Left common carotid artery plus branches (tissue), 1 donor: ENCODE results near the gene TOM1L1.

- PRO-cap, result no peak
These were observed 981 bp upstream of the TOM1L1 start for GRCh38 chr17:54899501-54900240.

DNA sequence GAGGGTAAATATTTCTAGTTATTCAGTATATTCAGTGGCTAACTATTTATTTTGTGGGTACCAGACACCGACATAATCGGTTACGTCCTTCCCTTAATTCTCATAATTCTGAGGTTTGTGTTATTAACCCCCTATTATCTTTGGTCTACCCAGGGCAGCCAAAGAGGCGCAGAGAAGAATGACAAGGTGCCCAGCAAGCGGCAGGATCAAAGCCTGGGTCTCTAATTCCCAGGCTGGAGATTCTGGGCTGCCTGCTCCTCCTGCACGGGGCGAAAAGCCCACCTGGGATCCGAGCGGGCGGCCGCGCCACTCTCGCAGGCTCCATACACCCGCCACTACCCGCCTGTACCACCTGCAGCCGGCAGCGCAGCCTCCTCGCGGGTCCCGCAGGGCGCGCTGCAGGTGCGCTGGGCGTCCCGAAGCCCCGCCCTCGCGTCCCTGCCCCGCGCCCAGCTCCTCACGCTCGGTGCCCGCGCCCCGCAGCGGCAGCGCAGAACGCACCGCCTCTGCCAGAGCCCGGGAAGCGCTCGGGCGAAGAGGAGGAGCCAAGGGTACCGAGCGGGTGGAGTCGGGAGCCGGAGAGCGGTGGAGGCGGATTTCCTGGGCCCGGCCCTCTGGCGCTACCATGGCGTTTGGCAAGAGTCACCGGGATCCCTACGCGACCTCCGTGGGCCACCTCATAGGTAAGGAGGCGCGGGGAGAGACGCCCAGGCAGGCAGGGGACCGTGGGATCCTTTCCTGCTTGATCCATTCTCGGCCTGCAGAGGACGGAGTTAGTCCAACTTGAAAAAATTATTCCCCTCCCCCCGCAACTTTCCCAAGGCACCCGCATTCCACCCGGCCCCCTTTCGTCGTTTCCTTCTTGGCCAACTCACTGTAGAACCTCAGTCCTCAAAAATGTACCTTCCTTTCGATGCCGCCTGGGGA, at the start of gene TOM1L1:
TSS of gene TOM1L1 (plus strand) at position 612 of the 927 bp plus-strand sequence.
- PRO-cap, result unidirectional peak, plus-strand start at position 512 of the sequence; unidirectional peak, plus-strand start at position 592 of the sequence; unidirectional peak, plus-strand start at position 686 of the sequence

- PRO-cap, result no peak
These were observed 2.0 kb downstream of the HLF start for GRCh38 chr17:55266648-55267337.

GRCh38 chr17:55283171-55284038, 18.6 kb downstream of the HLF start:
- PRO-cap, result no peak

DNA sequence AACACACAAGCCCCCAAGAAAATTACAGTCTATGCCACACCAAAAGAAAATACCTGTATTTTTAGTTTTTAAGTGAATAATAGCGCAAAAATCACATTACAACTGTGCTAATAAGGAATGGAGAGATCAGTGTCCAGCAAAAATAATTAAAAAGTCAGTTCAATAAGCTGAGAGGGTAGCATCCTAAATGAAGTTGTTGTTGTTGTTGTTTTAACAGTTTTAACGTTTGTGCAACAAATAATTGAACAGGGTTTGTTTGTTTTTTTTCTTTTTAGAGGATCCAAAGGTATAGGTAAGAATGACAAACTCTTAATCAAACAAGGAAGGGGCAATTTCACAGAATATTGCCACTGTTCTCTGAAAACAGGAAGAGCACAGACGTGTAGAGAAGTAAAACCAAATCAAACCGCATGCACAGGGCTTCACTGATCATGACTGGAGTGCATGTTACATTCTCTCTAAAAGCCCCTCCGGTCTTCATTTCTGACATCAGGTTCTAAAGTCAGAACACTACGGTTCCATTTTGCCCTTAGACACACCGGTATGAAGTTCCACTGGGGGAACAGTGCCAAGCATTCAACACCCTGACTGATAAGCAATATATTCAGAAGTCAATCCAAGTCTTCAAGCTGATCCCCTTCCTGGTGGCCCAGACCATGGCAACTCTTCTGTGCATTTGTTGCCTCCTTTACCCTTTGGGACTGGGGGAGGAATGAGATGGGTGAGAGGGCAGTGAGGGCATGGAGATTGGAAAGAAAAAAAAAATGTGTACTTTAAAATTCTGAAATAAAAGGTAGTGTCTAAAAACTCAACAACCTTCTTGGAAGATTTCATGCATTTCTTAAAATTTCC, 1.6 kb downstream of the MMD start:
- PRO-cap, result no peak

DNA sequence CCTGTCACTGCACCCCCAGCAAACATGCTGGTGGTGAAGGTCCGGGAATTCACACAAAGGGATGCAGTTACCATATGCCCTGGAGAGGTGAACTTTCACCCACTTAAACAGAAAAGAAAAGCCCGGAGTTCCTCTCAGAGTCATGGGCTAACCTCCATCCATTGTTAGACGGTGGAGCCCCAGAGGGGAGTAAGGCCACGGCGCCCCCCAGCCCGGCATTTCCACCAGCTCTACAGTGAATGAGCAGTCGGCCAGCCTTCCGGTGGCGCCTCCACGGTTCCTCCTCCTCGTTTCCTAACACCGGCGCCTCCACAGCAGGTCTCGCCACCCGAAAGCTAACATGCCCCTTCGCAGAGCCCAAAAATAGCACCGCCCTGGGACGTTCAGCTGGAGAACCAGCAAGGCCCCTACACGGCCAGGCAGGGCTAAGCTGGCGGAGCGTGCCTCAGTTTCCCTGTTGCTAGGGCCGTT, 915 bp downstream of the MMD start:
- PRO-cap, result no peak

GRCh38 chr17:55422856-55423659, 1.4 kb upstream of the MMD start:
- PRO-cap, result no peak

DNA sequence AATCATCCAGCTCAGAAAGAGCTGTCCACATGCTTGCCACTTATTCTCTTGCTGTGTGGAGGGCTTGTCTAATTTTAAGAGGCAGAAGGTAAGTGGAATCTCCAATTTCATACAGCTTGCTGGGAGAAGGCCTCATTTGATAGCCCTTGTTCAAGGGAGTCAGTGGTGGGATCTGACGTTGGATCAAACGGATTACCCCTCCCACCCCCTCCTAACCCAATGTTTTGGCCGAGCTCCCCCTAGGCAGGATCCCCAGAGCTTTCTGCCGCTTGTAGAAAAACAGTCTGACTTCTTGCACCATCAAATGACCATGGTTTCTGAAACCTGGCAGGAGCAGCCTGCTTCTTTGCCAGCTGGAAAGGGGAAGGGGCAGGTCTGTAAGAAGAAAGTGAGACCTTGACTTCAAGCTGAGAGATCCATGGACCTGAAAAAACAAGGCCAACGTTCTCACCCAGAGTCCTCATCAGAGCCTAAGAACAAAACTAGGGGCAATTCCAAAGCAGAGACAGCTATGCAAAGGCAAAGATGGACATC, 146.2 kb upstream of the MMD start:
- PRO-cap, result no peak

- PRO-cap, result no peak
These were observed 82.7 kb downstream of the PCTP start for GRCh38 chr17:55833526-55833883.

GRCh38 chr17:56699229-56699809, 105.8 kb downstream of the NOG start:
- PRO-cap, result no peak

- PRO-cap, result no peak
These were observed 651 bp downstream of the DGKE start for GRCh38 chr17:56834308-56835296.

DNA sequence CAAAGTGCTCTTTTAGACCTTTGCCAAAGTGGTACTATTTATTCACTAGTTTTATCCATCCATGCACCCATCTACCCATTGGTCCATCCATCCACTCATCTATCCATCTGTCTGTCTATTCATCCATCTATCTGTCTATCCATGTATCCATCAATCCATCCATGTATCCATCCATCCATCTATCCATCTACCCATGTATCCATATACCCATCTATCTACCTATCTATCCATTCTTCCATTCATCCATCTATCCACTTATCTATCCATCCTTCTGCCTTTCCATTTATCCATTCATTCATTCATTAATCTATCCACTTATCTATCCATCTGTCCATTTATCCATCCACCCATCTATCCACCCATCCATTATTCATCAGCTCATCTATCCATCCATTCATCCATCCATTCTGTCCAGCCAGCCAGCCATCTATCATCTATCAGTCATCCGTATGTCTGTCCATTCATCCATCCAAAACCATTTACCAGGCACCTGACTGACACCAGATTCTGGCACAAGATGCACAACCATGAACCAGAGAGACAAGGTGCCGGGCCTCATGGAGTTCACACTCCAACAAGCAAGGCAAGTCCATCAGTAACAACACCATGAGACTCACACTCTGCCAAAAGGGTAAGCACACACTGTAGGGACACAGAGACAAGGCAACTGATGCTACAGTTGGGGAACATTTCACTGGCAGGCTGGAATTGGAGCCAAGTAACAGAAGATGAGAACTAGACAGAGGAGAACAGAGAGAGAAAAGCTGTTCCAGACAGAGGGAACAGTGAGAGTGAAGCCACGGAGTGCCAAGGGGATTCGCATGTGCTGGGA, 21.4 kb downstream of the TRIM25 start:
- PRO-cap, result no peak

- PRO-cap, result no peak
These were observed 27.1 kb downstream of the SCPEP1 start for GRCh38 chr17:57004842-57005611.

DNA sequence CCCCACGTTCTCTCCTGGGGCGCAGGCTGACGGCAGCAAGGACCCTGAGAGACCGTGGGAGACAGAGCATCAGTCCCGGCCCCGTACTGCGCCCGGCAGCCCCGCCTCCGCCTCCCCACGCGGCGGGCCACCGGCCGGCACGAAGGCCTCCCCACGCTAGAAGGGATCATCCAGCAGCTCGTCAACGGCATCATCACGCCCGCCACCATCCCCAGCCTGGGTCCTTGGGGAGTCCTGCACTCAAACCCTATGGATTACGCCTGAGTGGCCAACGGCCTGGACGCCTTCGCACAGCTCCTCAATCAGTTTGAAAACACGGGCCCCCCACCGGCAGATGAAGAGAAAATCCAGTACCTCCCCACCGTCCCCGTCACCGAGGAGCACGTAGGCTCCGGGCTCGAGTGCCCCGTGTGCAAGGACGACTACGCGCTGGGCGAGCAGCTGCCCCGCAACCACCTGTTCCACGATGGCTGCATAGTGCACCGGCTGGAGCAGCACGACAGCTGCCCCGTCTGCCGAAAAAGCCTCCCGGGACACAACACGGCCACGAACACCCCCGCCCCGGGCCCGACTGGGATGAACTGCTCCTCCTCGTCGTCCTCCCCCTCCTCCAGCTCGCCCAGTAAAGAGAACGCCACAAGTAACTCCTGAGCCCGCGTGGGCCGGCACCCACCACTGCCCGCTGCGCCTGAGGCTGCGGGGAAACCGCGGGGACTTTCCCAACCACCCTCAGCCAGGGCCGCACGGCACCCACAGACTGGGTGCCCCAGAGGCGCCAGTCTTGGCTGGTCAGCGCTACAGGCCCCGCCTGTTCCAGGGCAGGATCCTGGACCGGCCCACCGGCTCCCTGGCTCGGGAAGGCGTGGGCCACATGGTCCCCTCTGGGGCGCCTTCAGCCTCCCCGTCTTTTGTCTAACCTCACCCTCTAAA, 39.0 kb upstream of the AKAP1 start:
- PRO-cap, result unidirectional peak, minus-strand start at position 759 of the sequence

- PRO-cap, result no peak
These were observed 10.2 kb downstream of the AKAP1 start for GRCh38 chr17:57095277-57095621.

DNA sequence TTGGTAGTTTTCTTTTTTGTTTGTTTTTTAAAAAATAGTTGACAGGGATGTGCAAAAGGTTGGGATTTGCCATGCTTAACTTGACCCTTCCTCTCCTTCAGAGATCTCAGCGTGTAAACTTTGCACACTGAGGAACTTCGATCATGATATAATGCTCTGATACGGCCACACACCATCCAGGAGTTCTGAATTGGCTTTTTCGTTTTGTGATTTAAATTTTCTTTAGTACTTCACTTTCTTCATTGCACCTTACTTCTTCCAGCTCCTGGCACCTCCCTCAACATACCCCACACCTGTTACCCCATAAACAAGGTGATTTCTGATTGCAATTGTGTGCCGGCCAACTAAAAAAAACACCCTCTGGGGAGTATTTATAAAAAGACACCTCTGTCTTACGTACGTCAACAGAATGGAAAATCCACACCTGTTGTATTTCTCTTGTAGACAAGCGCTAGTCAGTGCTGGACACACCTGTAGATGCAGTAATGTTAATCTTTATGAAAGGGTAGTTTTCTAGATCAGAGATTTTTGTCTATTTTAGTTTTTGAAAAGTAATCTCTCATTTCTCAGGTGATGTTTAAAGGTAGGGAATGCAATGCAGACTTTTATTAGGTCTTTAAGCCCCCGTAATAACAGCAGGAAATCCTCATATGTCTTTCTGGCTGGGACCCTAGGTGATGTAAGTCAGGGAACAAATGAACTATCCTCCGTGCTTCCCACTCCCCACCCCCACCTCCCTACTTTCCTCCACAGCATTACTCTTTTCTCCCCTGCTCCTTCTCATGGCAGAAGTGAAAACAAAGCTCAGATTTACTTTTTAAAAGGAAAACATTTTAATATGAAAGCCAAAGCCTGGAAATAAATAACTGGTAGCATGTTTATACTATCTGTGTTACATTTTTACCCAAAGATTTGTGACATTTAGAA, 4.1 kb downstream of the MSI2 start:
- PRO-cap, result no peak

DNA sequence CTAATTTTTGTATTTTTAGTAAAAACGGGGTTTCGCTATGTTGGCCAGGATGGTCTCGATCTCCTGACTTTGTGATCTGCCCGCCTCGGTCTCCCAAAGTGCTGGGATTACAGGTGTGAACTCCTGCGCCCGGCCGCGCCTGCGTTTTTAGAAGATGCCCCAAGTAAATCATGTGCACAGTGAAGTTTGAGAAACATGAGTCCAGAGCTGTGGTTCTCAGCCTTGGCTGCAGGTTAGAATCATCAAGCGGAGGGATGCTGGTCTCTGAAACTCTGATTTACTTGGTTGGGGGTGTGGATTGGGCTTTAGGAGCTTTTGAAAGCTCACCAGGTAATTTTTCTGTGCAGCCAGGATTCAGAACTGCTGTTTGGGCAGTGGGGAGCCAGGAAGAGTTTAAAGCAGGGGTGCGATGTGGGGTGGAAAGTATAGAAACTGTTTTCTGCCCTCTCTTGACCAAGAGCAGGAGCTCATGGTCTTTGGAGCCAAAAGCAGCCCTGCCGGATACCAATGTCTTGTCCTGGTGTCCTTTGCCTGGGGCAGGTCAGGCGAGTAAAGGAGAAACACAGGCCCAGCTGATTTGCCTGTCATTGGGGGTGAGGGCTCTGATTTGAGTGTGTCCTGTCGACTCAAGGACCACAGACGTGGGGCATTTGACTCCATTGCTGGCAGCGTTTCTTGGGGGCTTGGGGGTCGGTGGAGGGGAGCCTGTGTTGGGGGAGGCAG, 58.6 kb downstream of the MSI2 start:
- PRO-cap, result no peak

DNA sequence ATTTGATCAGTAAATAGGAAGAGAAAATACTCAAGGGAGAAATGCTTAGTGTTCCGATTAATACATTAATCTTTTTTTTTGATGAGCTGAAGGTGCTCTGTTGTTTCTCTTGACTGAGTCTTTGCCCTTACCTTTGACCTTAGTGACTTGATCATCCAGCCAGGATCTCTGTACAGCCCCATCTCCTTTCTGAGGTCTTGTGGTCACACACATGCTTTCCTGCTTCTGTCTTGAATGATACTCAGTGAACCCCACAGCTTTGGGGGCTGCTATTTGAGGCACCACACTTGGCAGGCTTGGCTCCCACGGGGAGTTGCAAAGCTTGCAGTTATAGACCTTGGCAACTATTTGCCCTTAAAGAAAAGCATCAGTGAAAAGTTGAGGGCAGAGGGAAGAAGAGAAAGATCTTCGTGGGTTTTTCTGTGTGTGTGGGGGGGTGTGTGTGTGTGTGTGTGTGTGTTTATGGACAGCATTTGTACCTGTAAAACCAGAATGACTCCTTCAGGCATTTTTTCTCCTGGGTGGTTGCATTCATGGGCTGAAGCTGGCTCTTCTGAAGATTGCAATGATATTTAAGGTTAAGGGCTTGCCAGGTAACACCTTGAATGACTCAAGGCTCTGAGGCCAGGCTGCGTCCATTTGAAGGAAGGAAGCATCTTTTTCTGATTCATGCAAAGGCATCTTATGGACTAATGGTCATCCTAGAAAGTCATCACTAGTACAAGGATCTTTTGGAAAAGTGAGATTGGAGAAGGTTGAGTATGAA, 101.6 kb downstream of the MSI2 start:
- PRO-cap, result no peak

DNA sequence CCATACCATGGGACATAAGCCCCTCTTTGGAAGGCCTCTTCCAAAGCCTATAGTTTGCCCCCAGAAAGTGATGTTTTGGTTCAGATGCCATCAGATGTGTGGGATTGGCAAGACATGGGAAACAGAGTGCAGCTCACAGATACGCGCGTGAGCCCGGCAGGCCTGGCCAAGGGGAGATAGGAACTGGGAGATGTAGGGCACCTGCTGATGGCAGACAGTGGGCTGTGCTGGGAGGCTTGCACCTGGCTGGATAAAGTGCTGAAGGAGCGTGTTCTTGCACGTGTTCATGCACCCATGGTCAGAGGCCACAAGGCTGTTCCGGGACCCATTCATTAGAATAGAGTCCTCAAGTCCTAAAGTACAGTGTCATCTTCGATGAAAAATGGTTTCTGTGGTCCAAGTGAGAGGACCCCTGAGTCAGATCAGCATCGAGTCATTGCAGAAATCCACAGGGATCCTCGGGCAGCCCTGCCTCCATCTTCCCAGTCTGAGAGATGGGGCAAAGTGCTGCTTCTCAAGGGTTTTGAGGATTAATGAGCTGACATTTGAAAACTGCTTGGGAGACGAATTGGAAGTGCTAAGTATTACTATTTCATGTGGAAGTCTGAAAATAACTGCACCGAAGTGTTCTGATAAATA, 236.4 kb downstream of the CCDC182 start:
- PRO-cap, result no peak

DNA sequence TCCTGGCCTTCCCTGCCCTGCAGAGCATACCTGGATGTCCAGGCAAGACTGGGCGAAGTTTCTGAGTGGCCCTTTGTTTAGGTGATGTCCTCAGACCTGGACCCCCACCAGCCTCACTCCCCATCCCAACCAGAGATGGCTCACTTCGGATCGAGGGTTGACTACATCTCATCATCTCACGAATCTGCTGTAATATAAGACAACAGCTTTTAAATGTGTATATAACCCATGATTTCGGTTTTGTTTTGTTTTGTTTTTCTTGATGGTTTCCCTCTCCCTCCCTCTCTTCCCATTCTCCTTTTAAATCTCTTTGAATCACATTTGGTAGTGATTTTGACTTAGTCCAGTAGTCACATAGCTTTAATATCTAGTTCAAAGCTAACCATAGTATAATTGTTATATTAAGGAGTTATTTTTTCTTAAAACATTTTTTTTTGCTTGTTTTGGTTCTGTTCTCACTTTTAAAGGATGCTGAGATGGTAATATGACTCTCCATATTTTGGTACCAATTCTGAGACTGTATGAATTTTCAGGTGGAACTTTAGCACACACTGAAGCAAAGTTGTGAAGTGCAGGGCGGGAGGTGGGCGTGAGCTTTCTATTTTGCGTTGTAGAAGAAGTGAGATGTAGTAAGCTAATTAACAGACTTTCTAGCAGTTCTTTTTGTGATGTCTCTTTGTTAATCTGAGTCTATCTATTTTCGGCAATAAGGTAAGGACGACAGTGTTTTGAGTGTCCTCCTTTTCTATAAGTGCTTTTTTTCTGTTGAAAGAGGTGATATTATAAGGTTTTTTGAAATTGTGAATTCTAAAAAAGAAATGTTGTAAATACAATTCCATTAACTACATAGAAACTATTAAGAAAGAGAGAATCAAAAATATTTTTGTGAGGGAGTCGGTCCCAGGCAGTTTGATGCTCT, 65.3 kb downstream of the CCDC182 start:
- PRO-cap, result no peak